Pulmonary artery (tissue), 1 donor: Measurements from ENCODE around the genes AMELY, TSPY1 and PRY.

GRCh38 chrY:2867950-2868556, 26.7 kb downstream of the RPS4Y1 start:
- PRO-cap: no peak

GRCh38 chrY:3004363-3005160, 69.4 kb downstream of the ZFY start:
- PRO-cap: no peak

GRCh38 chrY:6246439-6246725, 359 bp downstream of the TSPY2 start:
- PRO-cap: no peak

- PRO-cap: no peak
Observed at GRCh38 chrY:6911435-6911913, at the start of gene AMELY. TSS of gene AMELY (minus strand) at chrY:6911752.

DNA sequence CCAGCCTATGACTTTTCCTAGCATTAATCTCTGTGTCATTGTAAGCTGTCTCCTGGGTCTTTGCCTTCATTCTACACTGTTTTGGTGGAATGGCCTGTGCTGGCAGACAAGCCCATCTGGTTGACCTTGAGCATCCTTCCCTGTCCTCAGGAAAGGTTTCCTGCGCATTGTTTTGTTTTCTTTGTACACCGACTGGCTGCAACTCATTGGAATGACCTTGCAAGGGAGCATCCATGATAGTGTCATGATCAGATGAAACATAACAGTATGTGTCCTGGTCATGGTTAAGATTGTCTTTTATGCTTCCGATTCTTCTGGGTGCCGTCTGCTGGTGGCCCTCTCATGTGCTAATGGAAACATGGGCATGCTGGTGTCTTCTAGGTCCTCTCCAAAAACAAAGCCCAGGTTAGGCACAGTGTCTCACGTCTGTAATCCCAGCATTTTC, 410.6 kb upstream of the AMELY start:
- PRO-cap: no peak

DNA sequence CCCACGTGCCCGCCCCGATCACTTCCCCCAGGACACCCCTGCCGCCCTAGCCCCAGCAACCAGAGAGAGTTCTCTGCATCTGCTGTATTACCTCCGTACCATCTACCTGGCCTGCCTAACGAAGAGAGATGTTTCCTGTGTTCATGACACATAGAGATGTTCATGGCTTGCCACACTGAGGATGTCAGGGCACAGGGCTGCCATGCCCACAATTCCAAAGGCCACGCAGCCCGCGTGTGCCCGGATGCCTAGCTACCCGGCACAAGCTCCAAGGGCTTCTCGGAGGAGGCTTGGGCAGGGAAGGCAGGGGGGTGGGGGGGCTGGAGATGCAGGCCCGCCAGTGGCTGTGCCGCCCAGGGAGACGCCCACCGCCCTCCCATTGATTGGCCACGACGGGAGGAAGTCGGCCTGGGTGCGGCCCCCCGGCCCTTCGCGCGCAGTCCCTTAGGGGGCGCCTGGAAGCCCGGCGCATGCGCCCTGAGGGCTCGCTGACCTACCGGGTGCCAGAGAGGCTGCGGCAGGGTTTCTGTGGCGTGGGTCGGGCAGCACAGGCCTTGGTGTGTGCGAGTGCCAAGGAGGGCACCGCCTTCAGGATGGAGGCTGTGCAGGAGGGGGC, at the start of gene TSPY1:
Gene TSPY1 (plus strand): TSS at position 425 of the 616 bp plus-strand sequence.
- PRO-cap: no peak

DNA sequence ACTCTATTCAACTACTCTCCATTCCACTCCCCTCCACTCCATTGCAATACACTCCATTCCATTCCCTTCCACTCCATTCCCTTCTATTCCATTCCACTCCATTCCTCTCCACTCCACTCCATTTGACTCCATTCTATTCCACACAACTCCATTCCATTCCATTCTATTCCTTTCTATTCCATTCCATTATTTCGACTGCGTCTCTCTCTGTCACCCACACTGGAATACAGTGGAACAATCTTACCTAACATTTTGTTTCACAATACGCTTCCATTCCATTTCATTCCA, 1304.7 kb downstream of the TSPY10 start:
- PRO-cap: no peak

DNA sequence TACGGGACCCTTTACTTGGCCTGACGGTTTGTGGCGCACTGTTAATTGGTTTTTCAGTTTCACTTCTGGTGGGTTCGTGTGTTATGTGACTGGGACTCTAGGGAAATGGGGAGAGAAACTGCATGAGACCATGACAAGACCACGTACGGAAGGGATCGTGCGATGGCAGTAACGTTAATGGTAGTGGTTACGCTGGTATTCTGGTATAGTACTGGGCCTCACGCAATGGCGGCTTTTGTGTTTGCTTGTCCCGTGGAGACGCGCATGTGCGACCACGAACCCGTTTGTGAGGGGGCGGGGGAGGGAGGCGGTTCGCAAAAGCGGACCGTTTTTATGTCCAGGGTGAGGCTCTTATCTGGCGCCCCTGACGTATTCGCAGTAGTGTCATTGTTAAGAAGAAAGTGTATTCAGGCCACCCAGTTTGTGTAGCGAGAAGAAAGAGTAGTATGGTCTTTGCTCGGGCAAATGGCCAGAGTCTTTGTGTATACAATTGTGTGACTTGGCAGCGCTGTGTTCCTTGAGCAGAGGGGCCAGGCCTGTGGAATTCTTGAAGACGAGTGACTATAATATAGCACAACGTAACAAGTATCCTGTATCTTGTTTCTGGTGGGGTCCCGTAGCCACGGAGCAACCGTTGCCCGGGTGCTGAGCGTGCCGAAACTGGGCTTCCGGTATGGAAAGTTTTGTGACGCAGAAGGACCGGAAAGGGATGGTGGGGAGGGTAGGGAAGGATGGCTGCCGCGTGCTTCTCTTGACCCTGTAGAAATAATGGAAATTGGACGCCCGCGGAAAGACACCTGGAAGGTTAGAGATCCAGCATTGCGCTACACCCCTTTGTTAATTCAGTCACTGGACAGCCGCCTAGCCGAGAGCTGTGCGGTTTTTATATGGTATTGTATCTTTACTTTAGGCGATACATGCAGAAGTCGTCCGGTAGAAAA, 614 bp downstream of the DDX3Y start:
- PRO-cap: unidirectional peak, plus-strand start at position 293 of the sequence; bidirectional peak, plus-strand start at position 712 of the sequence, minus-strand start at position 662 of the sequence

DNA sequence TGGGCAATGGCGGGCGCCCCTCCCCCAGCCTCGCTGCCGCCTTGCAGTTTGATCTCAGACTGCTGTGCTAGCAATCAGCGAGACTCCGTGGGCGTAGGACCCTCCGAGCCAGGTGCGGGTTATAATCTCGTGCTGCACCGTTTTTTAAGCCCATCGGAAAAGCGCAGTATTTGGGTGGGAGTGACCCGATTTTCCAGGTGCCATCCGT, 231.3 kb downstream of the DDX3Y start:
- PRO-cap: no peak

DNA sequence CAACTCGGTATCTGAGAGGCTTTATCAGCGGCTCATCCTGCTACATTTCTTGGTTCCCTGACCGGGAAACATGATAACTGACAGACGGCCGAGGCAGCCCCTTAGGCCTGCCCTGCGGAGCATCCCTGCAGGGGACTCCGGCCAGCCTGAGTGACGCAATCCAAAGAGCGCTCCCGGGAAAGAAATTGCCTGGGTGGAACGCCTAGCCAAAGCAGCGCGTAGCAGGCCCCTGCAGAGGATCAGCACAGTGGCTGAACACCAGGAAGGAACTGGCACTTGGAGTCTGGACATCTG, 197.2 kb downstream of the UTY start:
- PRO-cap: no peak

DNA sequence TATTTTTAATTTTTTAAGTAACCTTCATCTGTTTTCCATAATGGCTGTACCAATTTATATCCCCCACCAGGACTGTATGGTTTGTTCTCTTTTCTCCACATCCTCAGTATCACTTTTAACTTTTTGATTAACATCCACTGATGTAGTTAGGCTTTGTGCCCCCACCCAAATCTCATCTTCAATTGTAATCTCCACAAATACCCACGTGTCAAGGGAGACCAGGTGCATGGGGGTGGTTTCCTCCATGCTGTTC, 91.4 kb downstream of the UTY start:
- PRO-cap: no peak

DNA sequence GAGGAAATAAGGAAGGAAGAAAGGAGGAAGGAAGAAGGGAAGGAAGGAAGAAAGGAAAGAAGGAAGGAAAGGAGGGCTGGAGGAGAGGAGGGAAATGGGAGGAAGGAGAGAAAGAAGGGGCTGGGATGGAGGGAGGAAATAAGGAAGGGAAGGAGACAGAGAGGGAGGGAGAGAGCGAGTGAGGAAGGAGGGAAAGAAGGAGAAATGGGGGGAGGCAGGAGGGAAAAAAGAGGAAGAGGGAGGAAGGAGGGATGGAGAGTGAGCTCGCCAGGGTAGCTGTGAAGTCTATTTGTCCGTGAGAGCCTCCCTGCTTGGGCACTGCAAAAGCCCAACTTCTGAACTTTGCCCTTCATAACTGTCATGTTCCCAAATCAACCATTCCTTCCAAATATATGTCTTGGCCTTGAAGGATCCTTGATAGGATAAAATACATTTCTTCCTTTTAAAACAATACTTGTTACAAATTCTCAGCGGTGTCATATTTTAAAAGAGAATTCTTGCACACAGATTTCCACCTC, 145.4 kb downstream of the VCY1B start:
- PRO-cap: no peak

DNA sequence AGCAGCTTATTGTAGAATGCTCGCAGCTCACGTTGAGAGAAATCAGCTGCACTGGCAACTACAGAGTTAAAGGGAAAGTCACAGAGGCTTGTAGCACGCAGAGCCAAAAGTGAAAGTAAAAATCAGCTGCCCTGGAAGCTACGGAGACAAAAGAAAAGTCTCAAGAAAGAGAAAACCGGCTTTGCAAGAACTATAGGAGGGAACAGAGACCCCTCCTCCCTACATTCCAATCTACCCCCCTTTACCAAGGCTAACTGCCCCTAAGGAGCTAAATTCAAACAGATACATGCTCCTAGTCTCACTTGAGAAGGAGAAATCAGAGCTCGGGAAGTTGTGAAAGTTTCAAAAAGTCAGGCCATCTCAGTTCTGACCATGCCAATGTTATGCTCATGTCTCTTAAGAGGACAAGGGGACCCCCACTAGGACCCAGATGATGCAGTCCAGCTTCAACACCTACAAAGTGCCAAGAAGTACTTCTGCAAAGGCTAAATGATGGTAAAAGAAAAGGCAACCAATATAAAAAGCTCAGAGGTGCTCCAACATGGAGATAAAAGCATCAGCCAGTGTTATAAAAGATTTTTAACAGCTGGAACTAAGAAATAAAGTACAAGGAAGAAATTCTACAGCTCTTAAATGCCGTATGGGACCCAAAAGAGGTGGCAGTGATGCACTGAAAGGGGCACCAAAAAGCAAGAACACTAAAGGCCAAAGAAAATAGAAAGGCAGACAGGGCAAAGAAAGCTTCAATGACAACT, 900.5 kb downstream of the NLGN4Y start:
- PRO-cap: no peak

GRCh38 chrY:16739299-16739498, 1140.8 kb downstream of the CDY2B start:
- PRO-cap: no peak

- PRO-cap: no peak
Observed at GRCh38 chrY:22490146-22490659, at the start of gene PRY. TSS of gene PRY (plus strand) at chrY:22490397.